ENCODE measurements around a stretch of chr16.

GRCh38 chr16:85531293-85532085 lies 81.6 kb upstream of the GSE1 start:
- PRO-cap, result no peak
- RRBS, result 96% methylated on average over 3 of the region's 22 CpGs

- PRO-cap, result no peak
- RRBS, result 89% methylated on average over 5 of the region's 21 CpGs
These were observed 76.2 kb upstream of the GSE1 start for GRCh38 chr16:85536819-85537466.

DNA sequence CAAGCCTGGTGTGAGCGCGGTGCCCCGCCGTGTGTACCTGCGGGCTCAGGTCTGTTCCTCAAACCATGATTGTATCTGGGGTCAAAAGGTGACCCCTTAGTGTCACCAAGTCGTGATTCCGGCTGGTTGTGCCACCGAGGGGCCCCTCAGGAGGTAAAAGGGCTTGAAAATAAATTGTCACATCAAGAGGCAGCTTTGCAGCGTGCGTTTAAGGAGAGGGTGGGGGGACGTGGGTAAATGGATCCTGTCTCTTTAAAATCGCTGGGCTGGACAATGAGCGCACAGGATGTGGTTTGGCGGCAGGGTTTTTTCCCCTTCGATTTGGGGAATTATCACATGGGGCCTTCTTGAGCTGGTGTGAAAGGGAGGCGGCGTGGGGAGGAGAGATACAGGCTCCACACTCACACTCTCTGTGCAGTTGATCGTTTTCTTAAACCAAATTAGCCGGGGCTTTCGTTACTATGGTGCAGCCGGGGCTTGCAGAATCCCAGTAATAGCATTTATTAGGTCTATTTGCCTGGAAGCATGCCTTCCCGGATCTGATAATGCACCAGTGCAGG lies 59.1 kb upstream of the GSE1 start:
- PRO-cap, result bidirectional peak, plus-strand start at position 358 of the sequence, minus-strand start at position 231 of the sequence
- RRBS, result no CpG with 5 or more reads among the region's 22 CpGs

DNA sequence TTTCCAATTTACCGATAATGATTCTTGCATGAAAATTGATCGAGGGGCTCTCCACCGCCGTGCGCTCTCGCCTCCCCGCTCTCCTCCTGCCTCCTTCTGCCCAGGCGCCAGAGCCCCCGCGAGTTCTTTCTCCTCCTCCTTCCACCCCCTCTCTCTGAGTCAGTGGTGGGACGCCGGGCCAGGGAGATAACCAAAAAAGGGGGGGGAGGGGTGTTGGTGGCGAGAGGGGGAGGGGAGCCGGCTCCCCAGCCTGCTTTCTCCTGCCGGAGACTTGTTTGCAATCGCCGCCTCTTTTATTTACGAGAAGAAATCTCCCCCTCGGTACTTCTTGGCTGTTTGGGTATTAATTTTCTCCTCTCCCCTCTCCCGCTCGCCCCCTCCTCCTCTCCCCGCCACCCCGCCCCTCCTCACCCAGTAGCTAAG lies 57.9 kb upstream of the GSE1 start:
- PRO-cap, result bidirectional peak, plus-strand start at position 222 of the sequence, minus-strand start at position 98 of the sequence; bidirectional peak, plus-strand start outside the sequence, minus-strand start at position 353 of the sequence
- RRBS, result 0% methylated on average over 3 of the region's 23 CpGs

DNA sequence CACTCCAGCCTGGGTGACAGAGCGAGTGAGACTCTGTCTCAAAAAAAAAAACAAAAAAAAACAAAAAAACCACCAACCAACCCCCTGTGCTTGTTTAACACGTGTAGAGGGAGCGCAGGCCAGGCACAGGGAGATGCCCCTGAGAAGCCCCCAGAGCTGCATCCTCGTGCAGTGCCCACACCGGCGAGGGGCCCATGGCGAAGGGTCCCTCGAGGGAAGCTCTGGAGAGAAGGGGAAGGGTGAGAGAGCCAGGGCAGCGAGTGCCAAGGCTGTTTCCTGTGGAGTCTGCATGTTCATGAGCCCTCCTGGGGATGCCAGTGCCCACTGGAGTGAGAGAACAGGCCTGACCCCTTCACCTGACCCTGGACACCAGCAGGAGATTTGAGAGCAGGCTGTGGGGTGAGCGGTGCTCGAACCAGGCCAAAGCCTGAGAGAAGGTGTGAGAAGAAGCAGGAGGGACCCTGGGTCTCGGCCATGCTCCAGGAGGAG lies 47.7 kb upstream of the GSE1 start:
- PRO-cap, result no peak
- RRBS, result no CpG with 5 or more reads among the region's 12 CpGs

- PRO-cap, result no peak
- RRBS, result 100% methylated on average over 1 of the region's 21 CpGs
These were observed 35.4 kb upstream of the GSE1 start for GRCh38 chr16:85577494-85578314.

- PRO-cap, result no peak
- RRBS, result 6% methylated on average over 3 of the region's 22 CpGs
These were observed 2.8 kb downstream of the GSE1 start for GRCh38 chr16:85615733-85616549.

DNA sequence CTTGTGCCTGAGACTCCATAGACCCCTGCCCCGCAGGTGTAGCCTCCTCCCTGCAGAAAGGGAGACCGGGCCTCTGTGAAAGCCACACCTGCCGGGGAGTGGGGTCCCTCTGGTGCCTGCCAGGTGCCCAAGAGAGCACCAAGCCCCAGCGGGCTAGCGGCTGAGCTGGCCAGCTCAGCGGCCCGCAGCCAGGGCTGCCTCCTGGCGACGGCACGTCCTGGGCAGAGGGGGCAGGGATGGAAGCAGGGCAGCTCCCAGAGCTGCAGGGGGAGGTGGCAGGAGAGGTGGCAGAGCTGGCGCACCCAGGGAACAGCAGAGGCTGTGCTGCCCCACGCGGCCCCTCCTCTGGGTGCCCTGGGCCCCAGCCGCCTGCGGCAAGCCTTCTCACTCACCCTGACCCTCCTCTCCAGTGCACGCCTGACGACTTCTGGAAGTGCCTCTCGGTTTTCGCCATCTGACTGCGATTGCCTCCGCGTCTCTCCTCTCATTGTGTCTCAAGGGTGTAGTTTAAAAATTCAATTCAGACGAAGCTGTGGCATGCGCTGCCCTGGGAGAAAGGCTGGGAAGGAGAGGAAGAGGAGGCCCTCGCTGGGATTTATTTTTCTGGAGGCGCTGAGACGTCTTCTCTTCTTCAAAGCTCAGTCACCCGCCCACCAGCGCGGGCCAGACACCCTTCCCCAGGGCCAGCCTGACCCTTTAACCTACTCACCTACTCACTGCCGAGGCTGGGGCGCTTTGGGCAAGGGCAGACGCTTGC lies 24.8 kb downstream of the GSE1 start:
- PRO-cap, result no peak
- RRBS, result no CpG with 5 or more reads among the region's 33 CpGs

GRCh38 chr16:85652093-85653182 lies 36.3 kb downstream of the GINS2 start:
- PRO-cap, result unidirectional peak, plus-strand start at chr16:85652542
- RRBS, result 88% methylated on average over 7 of the region's 51 CpGs

- PRO-cap, result no peak
- RRBS, result 92% methylated on average over 2 of the region's 22 CpGs
These were observed 24.8 kb downstream of the GINS2 start for GRCh38 chr16:85663694-85664541.

- PRO-cap, result no peak
- RRBS, result no CpG with 5 or more reads among the region's 4 CpGs
These were observed 13.6 kb downstream of the GINS2 start for GRCh38 chr16:85675133-85675595.

- PRO-cap, result no peak
- RRBS, result no CpG with 5 or more reads among the region's 13 CpGs
These were observed 11.1 kb downstream of the GINS2 start for GRCh38 chr16:85677442-85678301.

DNA sequence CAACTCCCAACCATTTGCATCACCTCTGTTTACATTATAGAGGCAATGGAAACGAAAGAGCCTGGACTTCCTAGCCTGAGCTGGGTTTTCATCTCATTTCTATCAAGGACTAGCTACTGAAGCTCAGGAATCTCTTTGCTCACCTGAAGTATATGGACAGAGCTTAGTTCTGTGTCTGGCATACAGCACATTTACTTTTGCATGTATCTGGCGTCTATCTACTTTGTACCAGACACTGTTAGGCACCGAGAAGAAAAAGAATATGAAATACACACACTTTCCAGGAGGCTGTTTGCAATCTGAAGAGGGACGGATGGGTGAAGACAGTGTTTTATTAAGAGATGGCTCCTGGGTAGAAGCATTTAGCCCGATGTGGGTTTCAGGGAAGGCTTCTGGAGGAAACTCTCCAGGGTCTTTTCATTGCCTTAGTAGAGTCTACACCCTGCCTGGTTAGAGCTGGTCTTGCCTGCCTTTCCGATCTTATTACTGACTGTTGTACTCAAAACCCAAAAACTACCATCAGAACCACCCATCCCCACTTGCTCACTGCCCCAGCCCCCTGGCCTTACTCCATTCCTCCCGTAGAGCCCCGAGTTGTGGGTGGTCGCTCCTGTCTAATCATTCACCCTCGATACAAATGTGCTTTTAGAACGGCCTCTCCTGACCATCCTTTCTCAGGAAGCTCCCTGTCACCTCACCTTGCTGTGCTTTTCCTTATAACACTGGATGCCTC lies 2.3 kb downstream of the COX4I1 start:
- PRO-cap, result no peak
- RRBS, result no CpG with 5 or more reads among the region's 11 CpGs

DNA sequence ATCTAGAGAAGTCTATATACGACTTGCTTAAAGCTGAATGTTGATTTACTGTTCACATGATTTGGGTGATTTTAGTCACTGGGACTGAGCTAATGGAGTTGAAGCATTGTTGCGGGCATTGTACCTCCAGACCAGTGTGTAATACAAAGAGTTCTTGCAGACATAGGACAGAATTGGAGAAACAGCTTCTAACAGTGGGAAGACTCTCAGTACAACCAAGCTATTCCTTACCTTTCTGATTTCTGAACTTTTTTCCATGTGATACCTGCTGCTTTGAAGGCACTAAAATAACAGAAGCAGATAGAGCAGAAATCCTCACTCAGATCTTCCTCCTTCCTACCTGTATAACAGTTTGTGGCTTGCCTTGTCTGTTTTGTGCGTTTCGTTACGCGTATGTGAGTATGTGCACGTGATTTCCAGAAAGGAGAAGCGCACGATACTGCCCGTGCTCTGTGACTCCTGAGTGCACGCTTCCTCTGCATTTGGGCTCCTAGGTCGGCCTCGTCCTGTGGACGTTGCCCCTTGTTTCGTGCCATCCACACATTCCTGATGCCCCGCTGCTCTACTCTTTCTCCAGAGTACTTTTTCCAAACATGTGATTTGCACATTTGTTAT lies 4.0 kb downstream of the COX4I1 start:
- PRO-cap, result no peak
- RRBS, result no CpG with 5 or more reads among the region's 16 CpGs

DNA sequence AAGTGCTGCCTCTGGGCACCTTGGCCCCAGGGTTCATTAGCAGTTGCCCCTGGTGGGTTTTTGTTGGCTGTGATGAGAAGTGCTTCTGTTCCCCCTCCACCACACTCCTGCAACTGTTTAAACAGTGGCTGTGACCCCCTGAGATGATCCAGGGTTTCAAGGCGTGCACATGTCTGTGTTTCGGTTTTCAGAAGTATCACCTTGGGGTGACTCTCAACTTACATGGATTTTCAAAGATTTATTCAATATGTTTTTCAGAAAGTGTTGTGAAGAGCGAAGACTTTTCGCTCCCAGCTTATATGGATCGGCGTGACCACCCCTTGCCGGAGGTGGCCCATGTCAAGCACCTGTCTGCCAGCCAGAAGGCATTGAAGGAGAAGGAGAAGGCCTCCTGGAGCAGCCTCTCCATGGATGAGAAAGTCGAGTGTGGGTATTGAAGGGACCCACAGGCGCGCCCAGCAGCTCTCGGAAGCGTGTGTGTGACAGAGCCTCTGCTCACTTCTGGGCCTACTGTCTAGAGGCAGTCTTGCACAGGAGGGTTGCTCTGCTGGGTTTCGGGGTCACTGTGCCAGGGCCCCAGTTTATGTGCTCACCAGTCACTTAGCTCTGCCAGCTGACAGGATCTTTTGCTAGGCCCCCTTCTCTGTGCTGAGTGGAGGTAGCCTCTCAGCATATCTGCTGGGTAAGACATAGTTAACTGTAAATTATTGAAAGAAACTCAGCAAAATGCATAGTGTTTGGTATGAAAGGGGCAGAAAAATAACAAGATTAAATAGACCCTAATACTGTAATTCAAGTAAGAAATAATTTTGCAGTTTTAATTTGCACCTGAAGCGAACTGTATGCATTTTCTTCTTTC lies 5.4 kb downstream of the COX4I1 start:
- PRO-cap, result no peak
- RRBS, result no CpG with 5 or more reads among the region's 14 CpGs

GRCh38 chr16:85805723-85806458 lies 6.4 kb downstream of the COX4I1 start:
- PRO-cap, result no peak
- RRBS, result no CpG with 5 or more reads among the region's 23 CpGs

DNA sequence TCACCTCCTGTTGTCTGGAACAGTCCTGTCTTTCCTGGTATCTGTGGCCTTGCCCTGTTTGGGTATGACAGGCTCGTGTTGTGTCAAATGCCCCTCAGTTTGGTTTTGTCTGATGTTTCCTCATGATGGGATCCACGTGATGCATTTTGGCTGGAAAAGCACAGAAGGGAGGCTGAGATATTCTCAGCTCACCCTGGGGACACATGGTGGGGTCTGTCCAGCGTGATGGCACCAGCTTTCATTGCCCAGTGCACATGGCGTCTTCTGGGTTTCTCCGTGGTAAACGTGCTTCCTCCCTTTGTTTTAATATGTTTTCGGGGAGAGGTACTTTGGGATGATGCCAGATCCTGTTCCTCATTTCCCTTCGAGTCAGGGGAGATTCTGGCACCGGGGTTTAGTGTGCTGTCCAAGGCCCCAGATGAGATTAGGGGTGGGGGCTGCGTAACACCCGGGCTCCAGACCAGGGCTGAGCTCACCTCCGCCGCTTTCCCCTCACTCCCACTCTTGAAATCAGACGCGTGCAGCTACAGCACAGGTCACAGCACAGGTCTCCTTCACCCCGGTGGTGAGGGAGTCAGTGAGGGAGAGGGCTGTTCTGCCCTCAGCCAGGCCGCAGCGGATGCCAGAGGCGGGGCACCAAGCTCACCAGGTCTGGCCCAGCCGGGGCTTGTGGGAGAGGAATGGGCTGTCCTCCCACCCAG lies 33.8 kb downstream of the COX4I1 start:
- PRO-cap, result no peak
- RRBS, result 54% methylated on average over 4 of the region's 20 CpGs

GRCh38 chr16:85847481-85848298 lies 48.2 kb downstream of the COX4I1 start:
- PRO-cap, result no peak
- RRBS, result no CpG with 5 or more reads among the region's 30 CpGs

DNA sequence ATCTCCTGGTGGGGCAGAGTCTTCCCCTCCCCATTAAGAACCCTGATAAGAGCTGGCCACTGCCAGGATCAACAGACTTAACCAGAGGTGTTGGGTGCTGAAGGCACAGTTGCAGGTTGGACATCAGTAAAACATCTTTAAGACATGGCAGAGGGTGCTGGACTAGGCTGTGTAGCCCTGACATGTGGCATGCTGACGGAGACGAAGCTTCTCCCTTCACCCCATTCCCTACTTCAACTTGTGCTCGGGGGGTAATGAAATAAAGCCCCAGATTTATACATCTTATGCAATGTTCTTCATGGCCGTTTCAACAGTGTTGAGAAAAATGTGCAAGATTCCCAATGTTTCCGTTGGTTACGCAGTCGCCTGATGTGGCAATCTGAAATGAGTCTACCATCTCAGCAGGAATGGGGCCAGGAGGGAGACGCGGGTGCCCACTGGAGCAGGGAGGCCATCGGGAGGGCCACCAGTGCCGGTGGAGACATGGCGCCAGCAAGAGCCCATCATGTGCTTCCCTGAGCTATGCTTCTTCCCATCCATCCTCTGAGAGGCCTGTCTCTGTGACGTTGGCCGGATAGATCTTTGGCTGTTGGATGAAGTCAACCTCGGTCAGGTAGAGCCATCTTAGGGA lies 6.3 kb downstream of the IRF8 start:
- PRO-cap, result no peak
- RRBS, result 56% methylated on average over 5 of the region's 15 CpGs

- PRO-cap, result no peak
- RRBS, result no CpG with 5 or more reads among the region's 2 CpGs
These were observed 10.2 kb downstream of the IRF8 start for GRCh38 chr16:85909235-85909514.